A673 (cell line): Measurements from ENCODE around the genes HOXA7 and CREB5.

- PRO-cap, result no peak
Observed at GRCh38 chr7:27129833-27130544, 568 bp downstream of the HOXA4 start.

DNA sequence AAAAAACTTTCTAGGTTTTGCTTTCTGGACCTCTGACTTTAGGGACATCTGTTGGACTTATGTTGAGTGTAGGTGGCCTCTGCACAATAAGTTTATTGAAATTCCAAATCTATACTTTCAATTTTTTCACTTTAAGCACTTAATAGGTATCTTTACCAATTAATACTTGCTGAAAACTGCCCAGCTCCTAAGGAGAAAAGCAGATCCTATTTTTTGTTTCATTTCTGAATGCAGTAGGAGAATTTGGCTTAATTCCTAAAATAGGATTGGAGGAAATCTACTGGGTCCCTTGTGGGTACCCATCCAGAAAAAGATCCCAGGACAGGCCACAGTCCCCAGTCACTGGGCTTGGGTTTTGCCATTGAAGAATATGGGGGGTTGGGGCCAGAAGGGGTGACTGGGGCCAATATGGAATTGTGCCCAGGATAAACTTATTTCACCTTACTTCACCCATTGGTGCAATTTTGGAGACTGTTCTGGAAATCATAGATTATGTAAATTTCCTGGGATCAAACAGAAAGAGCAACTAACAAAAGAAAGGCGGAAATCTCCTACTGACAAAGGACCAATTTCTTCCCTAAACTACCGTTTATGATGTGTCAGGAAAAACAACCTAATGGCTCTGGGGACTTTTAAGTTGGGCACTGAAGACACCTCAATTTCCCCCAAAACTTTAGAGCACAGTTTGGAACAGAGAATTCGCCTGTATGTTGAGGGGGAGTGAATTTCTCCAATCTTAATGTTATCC lies 5.0 kb downstream of the HOXA5 start:
- PRO-cap, result no peak

DNA sequence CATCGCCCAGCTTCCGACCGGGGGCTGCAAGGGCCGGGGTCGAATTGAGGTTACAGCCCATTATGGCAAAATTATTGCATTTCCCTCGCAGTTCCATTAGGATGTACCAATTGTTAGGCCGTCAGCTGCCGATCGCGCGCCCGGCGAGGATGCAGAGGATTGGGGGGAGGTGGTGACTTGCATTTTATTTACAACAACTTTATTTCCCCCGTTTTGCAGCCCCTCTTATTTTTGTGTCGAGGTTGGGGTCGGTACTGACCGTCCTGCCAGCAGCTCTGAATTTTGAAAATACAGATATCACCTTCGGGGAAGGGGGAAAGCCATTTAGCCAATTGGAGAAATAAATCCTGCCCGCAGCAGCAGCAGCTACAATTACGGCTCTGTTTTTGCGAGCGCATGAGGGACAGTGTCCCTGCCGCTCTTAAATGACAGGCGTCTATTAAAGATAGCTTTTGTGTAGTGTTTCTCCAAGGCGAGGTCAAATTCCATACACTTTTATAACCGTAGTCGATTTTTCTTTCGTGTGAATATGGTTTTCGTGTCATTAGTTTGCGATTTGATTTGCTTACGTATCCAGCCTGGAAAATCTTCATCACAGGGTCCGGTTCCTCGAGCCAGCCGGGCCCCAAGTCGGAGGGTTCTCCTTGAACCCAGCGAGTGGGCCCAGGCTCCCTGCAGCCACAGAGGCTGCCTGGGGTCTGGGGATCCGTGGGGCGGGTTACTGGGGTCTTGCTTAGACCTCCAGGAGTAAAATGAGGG lies 636 bp upstream of the HOXA5 start:
- PRO-cap, result no peak

DNA sequence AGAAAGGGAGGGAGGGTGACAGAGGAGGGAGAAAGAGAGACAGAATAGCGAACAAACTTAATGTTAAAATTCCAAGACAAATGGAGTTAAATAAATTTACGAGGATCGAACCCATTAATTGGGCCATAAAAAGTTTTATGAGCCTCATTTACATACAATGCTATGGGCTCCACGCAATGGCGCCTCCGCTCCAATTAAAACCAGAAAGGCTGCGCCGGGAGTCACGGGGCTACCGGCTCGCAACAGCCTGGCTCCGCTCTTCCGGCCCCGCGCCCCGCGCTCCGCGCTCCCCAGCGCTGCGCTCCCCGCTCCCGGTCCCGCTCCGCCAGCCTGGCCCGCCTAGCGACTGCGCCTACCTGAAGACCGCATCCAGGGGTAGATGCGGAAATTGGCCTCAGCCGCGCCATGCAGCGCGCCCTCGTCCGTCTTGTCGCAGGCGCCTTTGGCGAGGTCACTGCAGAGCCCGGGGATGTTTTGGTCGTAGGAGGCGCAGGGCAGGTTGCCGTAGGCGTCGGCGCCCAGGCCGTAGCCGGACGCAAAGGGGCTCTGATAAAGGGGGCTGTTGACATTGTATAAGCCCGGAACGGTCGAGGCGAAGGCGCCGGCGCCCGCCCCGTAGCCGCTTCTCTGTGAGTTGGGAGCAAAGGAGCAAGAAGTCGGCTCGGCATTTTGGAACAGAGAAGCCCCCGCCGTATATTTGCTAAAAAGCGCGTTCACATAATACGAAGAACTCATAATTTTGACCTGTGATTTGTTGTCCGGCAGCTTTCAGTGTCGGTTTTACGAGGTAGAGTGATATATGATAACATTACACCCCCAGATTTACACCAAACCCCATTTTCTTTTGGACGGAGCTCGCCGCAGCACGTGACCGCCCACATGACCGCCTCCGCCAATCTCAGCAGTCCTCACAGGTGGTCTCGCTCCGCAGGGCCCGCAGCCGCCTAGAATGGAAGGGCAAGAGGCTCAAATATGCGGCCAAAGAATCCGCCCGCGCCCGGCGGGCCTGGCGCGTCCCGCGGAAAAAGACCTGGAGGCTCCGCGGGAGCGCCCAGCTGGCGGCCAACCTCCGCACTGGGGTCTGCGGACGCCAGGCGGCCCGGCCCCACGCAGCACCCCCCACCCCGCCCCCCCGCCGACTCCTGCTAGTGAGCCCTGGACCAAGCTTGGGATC lies at the start of gene HOXA7:
TSS of gene HOXA7 (minus strand) at position 865 of the 1,174 bp plus-strand sequence.
- PRO-cap, result no peak

- PRO-cap, result no peak
Observed at GRCh38 chr7:27157366-27158504, 1.3 kb upstream of the HOXA7 start.

GRCh38 chr7:27167955-27168782 lies 2.8 kb upstream of the HOXA9 start:
- PRO-cap, result no peak

- PRO-cap, result no peak
Observed at GRCh38 chr7:27181733-27182195, 3.3 kb downstream of the HOXA11 start.

DNA sequence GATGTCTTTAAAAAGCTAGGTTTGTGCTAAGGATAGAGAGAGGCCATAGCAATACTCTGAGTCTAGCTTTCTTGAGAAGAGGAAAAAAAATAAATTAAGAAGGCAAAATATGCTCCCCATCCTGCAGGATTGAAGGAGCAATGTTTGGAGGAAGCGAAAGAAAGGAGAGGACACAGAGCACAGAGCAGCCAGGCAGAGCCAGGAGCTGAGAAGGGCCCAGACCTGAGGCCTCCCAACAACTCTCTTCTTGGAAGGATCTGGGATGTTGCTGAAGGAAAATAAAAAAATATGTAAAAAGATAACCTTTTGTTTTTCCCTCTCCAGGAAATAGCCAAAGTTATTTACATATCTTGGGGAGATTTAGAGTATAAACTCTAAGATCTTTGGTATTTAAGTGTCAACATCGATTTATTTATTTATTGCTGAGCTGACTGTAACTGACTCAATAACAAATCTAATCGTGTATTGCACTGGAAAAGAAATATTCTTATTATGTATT lies 1.6 kb upstream of the HOXA11 start:
- PRO-cap, result no peak

DNA sequence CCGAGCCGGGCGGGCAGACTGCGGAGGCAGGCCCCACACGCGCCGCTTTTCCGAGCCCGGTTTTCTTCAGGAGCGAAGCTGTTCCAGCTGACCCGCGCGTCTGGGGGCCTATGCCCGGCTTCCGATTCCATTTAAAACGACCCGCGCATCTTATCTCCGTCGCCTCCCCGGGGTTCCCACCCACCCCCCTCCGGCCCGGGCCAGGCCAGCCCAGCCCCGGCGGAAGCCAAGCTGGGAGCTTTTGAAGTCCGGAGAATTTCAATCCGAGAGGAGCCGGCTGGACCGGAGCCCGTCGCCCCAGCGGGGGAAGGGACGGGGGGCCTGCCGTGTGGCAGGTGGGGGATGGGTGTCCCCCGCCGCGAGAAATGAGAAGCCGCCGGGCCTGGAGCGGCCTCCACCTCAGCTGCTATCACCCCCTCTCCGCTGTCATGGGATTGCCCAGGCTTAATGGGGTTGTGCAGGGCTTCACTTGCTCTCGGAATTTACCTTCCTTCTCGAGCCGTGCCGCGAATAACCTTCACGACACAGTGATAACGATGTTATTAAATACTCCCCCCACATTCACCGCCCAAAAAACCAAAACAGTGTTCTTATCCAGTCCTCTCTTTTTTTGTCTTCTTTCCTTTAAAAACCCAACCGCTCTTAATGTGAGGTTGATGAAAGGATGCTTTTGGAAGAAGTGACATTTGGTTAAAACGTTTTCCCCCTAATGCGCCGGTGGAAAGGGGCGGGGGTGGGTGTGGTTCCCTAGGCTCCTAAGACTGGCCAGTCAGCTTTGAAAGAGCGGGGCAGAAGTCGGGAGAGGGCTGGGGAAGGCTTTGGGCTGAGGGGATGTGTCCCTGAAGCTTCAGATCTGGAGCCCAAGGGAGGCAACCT lies 2.9 kb upstream of the EVX1 start:
- PRO-cap, result no peak

GRCh38 chr7:27799772-27800148 lies 59.8 kb downstream of the TAX1BP1 start:
- PRO-cap, result no peak

DNA sequence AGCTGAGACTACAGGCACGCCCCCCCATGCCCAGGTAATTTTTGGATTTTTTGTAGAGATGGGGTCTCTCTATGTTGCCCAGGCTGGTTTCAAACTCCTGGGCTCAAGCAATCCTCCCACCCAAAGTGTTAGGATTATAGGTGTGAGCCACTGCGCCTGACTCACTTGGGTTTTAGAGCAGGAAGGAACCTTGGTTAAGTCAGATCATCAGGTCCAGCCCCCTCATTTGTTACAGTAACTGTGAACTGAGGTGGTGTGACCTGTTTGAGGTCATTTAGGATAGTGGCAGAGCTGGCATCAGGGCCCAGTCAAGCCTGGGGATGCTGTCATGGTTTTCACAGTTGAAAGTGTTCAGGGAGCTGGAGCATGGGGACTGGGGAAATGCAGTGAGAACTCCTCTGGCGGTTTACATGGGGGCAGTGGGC lies 159.6 kb downstream of the TAX1BP1 start:
- PRO-cap, result no peak

DNA sequence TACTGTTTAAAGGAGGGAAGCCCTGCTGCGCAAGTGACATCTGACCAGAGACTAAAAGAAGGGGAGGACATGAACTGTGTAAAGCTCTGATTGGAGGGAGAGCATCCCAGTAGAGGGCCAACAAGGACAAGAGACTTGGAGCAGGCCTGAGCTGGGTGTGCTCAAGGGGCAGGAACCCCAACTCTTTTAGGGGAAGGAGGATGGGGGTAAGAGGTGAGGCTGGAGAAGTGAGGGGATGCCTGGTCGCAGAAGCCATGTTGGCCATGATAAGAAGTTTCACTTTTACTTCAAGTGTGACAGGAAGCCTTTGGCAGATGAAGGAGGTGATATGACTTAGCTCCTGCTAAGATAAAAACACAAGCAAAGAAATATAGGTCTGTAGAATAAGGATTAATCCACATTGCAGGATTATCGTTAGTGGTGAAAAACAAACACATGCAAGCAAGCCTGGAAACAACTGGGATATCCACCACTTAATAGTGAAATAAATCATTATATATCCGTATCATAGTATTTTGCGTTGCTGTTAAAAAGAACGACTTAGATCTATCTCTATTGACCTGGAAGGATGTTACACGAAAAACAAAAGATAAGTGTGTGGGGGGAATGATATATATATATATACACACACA lies 208.2 kb downstream of the JAZF1 start:
- PRO-cap, result no peak

- PRO-cap, result no peak
Observed at GRCh38 chr7:28065833-28066205, 114.8 kb downstream of the JAZF1 start.

DNA sequence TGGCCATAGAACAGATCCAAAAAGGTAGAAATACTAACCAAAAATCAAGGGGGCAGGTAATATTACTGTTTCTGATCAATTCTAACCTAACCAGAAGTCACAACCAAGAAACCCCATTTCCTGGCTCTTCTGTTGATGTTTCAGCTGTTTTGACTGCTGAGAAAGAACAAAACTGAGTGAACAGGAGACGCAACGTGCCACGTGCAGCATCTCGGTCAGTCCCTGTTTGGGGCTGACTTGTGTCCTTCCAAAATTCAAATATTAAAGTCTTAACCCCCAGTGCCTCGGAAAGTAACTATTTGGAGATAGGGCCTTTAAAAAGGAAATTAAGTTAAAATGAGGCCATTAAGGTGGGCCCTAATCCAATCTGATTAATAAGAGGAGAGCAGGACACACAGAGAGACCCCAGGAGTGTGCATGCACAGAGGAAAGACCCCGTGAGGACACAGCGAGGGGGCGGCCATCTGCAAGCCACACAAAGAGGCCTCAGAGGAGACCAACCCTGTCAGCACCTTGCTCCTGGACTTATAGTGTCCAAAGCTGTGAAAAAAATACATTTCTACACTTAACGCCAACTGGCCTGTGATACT lies 56.7 kb downstream of the JAZF1 start:
- PRO-cap, result no peak

- PRO-cap, result no peak
Observed at GRCh38 chr7:28179285-28180142, 1.1 kb downstream of the JAZF1 start.

DNA sequence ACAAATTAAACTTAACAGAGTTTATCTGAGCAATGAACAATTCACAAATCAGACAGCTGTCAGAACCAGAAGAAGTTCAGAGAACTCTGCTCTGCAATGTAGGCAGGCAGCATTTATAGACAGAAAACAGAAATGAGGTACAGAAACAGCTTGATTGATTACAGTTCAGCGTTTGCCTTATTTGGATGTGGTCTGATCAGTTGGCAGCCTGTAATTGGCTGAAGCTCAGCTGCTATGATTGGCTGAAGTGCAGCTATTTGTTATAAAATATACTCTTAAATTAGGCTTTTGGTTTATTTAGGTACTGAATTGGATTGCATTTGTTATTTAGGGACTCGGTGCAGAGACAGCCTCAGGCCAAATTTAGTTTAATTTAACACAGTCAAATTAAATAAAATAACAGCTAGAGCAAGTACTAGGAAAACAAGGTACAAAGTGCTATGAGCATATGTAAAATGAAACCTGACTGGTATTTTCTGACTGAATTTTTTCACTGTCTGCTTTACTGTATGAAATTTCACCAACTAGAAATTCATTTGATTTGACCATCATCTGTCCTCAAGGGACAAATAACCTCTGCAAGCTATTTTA lies 85.9 kb upstream of the JAZF1 start:
- PRO-cap, result no peak

DNA sequence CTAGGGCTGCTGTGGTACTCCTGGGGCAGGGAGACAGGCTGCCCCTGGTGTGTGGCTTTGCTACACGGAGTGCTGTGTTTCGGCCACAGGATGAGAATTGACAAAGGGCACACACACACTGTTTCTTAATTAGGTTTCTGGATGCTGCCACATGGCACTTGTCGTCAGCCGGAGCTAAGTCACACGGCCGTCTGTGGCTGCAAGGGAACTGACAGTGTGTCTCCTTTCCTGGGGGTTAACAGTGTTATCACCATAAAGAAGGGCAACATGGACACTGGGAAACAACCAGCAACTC lies 55.7 kb upstream of the CREB5 start:
- PRO-cap, result no peak

DNA sequence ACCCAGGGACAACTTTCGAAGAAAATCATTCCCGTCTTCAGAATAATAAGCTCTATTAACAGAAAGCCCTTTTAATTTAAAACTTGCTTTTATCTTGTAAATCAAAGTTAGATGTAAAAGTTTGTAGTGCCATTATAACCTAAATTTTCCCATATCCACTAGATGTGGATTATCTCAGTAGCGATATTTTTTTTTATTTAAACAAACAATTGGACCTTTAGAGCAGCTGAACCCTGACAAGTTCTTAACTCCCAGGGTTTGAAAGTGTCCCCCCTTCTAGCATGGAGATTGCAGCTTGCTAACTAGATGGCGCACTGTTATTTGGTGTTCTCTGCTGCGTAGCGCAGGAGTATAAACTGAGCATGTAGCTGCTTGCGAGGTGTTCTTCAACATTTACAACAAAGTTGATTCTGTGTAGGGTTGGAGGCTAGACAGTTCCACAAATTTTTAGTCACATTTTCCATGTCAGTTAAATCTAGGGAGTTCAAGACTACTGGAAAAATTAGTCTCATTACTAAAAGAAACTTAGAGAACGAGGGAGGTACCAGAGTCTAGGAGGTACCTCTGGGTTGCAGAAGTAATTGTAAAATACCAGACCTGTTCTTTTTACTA lies at the start of gene CREB5:
TSS of gene CREB5 (plus strand) at position 382 of the 612 bp plus-strand sequence.
- PRO-cap, result no peak

GRCh38 chr7:28536167-28536658 lies 123.9 kb downstream of the CREB5 start:
- PRO-cap, result no peak

GRCh38 chr7:28627574-28627786 lies 215.2 kb downstream of the CREB5 start:
- PRO-cap, result no peak